Right cardiac atrium (tissue), 1 donor: ENCODE measurements around the gene NEDD4.

- PRO-cap: no peak
Measured at GRCh38 chr15:52786479-52787571, 3.3 kb downstream of the ONECUT1 start.

GRCh38 chr15:52798459-52799009, 8.4 kb upstream of the ONECUT1 start:
- PRO-cap: no peak

DNA sequence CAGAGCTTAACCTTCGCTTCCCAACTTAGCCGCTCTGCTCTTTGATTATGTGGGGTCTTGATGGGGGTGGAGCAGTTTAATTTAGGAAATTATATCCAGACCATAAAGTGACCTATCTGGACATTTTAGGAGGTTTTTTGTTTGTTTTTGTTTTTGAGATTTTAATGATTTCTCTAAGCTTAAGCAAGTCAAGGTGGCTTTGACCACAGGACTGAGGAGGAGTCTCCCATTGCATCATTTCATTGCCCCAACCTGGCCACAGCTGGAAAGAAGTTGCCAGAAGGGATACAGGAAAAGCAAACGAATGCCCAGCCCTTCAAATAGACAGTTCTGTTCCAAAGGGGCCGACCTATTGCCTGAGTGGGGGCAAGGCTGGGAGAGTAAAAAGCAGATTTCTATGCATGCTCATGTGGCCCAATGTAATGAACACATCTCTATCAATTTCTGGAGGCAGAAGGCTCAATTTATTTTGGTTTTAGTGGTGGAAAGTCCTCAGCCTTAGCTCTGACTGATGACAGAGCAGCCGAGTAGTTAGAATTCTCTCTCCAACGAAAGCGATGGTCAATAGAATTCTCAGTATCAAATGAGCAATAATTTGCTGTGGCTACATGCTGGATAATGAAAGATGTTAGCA, 12.0 kb upstream of the ONECUT1 start:
- PRO-cap: no peak

DNA sequence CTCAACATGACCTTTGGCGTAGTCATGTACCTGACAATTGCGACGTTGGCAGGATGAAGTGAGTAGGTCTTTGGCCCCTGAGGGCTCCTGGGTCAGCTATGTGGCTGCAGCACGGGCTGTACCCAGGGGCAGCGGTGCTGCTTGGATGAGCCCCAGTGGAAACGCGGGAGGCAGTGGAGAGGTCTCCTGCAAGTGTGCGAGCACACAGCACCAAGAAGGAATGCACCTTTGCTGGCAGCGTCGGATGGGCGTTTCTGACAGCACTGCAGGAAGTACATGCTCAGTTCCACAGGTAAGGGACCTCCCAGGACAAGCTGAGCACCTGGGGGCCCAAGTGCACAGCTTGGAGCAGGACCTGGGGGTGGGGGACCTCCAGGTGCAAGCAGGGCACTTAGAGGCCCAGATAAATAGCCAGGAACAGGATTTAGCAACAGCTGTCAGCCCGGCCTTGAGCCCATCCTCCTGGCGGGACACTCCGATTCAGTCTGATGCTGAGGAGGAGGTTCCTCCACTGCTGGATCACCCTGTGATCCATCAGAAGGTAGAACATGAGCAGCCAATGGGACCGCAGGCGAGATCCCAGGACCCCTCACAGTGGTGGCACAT, 67.3 kb upstream of the UNC13C start:
- PRO-cap: no peak

- PRO-cap: no peak
Measured at GRCh38 chr15:53976773-53977217, 1.4 kb upstream of the UNC13C start.

- PRO-cap: no peak
Measured at GRCh38 chr15:55179017-55179935, 17.5 kb downstream of the RSL24D1 start.

- PRO-cap: unidirectional peak, plus-strand start at chr15:55196520; bidirectional peak, plus-strand start at chr15:55196724, minus-strand start at chr15:55196668
Measured at GRCh38 chr15:55196118-55196802, 481 bp downstream of the RSL24D1 start.

- PRO-cap: no peak
Measured at GRCh38 chr15:55289386-55289661, 289 bp downstream of the RAB27A start.

DNA sequence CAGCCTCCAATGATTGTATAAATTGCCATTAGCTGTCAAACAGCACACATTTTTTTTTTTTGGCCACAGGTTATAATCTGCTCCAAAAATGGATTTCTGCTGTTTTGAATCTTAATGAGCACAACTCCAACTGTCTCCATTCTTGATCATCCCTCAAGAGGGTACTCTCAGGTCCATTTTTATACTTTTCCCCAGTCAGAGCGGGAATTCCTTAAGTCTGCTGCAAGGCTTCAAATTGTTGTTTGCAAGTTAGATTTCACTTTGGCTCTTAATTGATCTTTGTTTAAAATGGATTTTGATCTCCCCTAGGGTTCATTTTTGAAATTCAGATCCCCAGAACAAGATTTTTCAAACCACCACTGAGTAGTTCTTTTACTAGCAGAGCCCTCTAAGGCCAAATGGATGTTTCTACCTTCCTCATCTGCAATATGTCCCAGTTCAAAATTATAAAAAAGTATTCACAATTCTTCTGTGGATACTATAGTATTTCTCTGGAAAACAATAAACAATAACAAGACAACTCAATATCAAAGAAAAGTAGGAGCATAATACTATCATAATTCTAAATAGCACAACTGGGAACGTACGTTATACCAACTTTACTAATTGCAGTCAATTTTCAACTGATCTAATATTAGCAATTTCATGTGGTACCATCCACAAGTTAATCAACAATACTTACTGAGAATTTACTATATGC, 36.9 kb upstream of the DNAAF4 start:
- PRO-cap: no peak

DNA sequence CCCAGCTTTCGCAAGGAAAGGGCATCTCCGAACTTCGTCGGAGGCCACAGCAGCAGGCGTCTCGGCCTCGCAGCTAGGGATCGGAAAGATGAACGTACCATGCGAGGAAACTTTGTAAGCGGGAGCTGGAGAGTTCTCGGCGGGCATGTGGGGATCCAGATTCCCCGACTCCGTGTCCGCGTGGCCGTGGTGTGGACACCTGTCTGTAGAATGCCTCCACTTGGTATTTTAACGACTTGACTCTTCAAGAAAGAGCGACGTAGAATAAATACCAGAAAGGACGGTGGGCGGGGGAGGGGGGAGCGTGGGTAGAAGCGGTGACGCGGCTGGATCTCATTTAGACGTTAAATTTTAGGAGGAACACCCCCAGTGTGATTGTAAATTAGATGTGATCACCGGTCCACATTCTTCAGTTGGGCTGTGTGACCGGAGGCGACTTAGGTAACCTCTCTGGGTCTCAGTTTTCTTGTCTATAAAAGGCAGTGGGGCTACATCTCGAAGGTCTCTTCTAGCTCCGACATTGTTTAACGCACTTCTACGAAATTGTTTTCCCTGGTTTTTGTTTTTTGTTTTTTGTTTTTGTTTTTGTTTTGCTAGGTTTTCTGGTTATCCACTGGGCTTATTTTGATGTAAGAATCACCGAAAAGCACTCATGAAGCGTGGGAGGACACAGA, 698 bp upstream of the PYGO1 start:
- PRO-cap: no peak

DNA sequence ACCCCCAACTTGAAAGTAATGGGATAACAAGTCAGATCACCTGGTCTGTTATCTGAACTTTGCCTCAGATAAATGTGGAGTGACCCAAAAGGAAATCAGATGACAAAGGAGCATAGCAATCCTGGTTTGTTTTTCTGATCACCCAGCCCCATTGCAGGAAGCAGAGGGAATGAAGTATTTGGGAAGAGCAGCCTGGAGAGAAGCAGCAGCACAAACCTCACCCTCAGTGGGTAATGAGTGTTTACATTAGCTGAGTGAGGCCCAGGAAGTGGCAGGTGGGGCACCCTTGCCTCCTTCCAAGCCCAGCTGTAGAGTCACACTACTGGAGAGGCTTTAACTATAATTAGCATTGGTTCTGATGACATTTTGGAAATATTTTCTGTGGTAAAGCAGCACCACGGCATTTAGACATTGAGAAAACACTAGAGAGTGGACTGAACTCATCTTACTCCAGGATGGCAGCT, 48.9 kb upstream of the PRTG start:
- PRO-cap: no peak

DNA sequence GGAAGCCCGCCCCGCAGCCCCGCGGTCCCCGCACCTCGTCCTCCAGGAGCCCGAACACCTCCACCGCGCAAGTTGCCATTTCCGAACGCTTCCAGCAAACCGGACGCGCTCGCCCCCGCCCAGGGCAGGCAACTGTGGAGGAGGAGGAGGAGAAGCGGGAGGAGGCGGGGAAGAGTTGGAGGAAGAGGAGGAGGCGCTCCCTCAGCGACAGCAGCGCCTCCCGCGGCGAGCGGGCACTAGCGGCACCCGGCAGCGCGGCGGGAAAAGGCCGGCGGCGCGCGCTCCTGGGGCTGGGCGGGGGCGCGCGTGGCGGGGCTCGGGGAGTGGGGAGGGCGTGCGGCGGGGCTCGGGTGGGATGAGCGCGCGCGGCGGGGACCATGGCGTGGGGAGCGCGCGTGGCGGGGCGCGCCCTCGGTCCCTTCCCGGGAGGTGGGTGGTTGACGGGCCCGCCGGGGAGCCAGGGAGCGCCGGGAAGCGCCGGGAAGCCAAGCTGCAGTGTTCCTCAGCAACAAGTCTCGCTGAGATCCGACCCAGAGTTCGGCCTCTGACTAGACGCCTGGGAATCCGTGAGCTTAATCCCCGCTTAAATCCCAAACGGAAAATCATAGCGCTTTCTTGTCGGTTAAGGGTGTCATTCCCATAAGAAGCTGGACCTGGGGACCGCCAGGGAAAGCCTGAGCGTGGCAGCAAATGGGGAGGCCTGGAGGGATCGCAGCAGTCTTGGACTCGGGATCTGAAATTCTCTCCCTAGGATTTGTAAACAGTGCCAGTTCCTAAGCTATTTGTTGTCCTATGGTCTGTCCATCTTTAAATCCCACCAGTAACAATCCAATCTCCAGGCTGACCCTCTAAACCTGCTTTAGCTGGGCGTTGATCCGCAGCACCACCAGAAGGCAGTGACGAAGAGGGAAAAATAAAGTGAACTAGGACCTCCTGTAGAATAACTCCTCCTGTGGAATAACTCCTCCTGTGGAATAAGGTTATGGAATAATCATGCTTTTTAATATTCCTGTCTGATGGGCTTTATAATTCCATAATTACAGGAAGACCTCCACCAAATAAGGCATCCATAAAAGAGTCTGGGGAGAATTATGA, at the start of gene NEDD4:
TSS of gene NEDD4 (minus strand) at position 136 of the 1,095 bp plus-strand sequence.
- PRO-cap: bidirectional peak, plus-strand start at position 236 of the sequence, minus-strand start at position 101 of the sequence; unidirectional peak, minus-strand start at position 898 of the sequence

- PRO-cap: no peak
Measured at GRCh38 chr15:56043193-56043824, 49.9 kb upstream of the NEDD4 start.

- PRO-cap: no peak
Measured at GRCh38 chr15:56094833-56095683, 101.6 kb upstream of the NEDD4 start.

- PRO-cap: no peak
Measured at GRCh38 chr15:56099185-56099677, 105.8 kb upstream of the NEDD4 start.

DNA sequence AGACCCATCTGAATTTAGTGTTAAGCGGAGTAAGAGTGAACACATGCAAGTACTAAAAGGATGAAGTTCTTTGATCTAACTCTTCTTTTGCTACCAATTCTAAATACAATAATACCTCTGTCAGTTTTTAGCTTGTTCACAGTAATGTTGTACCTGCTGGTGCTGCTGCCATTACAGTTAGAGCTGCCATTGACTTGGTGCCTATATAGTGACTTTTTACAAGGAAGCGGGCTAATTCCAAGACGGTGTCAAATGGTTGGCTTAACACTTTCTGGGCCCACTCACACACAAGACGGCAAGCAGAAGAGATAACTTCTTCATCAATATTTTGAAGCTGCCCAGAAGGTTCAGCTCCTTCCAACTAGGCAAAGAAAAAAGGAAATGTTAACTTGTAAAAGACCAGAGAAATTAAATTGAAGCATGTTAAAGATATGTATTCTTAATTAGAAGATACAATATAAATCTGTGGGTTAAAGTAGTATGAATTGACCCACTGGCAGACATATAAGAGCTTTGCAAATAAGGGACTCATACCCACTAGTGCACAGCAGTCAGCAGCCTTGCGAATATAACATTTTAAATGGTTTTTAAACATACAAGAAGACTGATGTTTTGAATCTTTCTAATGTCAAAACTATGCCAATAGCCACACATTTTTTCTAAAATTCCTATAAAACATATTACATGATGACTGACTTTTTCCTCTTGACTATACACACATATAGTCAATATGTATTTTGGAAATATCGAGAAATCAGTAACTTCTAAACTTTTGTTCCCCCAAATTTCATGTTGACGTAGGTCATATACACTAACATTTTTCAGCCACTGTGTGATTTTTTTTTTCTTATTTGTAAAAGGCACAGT, 108.0 kb upstream of the NEDD4 start:
- PRO-cap: no peak

DNA sequence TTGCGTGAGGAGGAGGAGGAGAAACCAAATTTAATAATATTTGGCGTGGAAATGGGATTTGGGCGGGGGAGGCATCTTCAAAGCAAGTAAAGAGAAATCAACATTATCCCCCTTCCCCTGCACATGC, 289 bp upstream of the RFX7 start:
- PRO-cap: no peak

DNA sequence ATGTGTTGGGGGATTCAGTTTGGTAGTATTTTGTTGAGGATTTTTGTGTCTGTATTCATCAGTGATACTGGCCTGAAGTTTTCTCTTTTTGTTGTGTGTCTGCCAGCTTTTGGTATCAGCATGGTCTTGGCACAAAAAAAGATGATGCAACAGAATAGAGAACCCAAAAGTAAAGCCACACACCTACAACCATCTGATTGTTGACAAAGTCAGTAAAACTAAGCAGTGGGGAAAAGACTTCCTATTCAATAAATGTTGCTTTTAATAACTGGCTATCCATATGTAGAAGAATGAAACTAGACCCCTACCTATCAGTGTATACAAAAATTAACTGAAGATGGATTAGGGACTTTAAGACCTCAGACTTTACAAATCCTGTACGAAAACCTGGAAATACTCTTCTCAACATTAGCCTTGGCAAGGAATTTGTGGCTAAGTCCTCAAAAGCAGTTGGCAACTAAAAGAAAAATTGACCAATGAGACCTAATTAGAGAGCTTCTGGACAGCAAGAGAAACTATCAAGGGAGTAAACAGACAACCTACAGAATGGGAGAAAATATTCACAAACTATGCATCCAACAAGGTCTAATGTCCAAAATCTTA, 77.8 kb downstream of the TCF12 start:
- PRO-cap: no peak

- PRO-cap: no peak
Measured at GRCh38 chr15:57305845-57306711, 70.2 kb upstream of the CGNL1 start.

DNA sequence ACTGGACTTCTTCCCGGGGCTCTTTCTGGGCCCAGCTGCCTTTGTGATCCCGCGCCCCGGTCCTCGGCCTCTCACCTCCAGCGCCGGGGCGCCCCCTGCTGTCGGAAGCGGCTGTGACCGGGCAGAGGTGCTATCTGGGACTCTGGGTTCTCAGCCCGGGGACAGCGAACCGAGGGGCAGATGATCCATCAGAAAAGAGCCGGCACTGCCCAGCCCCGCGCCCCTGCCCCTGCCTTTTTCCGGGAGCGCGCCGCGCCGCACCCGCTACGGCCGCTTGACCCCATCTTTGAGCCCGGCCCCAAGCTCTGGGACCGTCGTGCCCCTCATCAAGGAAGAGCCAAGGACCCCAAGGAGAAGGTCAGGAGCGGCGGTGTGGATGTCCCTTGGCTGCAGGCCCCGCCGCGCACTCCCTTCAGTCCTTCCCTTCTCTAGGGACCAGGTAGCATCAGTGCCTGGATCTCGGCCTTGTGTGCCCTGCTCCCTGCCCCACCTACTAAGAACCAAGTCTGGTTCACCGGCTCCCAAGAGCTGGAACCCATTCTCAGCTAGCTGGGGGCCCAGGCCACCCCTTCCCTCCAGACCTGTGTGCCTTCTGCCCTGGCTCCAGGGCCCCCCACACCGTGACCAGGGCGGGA, 69.5 kb upstream of the CGNL1 start:
- PRO-cap: no peak